ENCODE measurements around the genes GPN2, AHDC1 and SMPDL3B.

GRCh38 chr1:26564651-26565417 lies 35.3 kb downstream of the RPS6KA1 start:
- PRO-cap = no peak
- RAMPAGE, long total RNA, 4 experiments = no peak in any of the 4 experiments

GRCh38 chr1:26619295-26619667 lies 76.5 kb upstream of the ARID1A start:
- PRO-cap = no peak
- RAMPAGE, long total RNA, 4 experiments = no peak in any of the 4 experiments

DNA sequence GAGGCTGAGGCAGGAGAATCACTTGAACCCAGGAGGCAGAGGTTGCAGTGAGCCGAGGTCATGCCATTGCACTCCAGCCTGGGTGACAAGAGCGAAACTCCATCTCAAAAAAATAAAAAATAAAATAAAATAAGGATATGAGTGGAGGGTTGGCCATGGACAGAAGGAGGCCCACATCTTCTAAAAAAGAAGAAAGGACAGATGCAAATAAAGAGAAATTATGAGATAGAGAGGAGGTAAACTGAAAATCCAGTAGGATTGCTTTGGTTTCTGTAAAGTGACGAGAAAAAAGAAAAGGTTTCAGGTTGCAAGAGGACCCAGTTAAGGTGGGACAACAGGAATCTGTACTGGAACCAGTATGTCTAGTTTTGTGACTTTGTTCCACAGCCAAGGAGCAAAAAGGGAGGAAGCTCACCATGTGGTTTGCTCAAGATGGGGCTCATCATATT lies 1.9 kb upstream of the ZDHHC18 start:
- PRO-cap = no peak
- RAMPAGE, long total RNA, 4 experiments = no peak in any of the 4 experiments

DNA sequence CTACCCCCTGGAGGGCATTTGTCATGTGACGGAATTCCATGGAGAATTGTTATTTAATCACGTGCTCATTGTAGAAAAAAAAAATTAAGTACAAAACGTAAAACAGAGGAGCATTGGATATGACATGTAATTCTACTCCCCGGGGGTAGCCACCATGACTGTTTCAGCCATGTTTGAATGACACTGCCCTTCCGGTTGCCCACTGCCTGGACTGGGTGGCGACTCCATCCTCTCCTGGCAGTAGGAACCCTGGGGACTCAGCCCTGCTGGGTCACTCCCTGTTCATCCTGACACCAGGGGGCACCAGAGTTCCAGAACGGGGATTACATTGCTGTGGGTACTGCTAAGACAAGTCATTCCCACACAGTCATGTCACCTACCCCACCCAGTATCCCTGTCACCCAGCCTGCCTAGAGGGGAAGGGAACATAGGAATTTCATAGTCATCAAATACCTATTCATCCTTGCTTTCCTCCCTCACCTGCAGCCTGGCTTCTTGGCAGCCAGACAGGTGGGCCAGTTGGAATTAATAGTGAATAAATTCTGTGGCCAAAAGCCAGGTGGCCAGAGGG lies 9.9 kb upstream of the SFN start:
- PRO-cap = no peak
- RAMPAGE, long total RNA, 4 experiments = no peak in any of the 4 experiments

DNA sequence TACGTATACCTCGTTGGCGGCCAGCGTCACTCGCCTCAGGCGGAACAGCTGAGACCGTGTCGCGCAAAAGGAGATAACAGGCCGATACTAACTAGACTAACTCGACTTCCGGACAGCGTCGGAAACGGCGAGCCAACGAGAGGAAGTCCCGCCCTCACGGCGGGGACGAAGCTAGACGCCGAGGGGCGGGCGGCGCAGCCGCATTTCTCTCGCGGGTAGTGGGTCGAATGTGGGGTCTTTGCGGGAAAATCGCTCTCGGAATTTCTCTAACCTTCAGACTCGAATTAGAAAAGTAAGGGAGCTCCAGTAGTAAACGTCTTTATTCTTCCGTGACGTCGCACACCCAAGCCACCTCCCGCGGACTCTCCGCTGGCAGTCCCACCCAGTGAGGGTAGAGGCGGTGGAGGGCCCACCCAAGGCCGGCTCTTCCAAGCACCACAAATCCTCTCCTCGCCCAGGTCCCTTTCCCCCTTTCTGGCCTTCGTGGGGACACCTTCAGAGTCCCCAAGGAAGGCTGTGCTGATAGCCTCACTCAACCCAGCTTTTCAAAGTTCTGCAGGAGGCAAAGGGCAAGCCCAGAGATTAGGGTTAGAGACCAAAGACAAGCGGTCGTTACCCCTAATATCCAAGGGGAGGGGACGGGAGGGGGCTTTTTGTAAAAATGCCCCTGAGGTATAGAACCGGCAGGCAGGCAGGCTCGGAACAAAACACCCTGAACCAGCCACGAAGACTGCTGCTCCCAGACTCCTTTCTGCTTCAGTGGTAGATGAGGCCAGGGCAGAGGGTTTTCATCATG lies at the start of gene GPN2:
TSS of gene GPN2 (minus strand) at position 98 of the 796 bp plus-strand sequence.
- PRO-cap = bidirectional peak, plus-strand start at position 174 of the sequence, minus-strand start at position 102 of the sequence
- RAMPAGE, long total RNA, 4 experiments = start-site peak on the minus strand in 4 of 4 experiments, centred at positions 60 to 67 of the sequence, 12 to 35 reads per replicate

GRCh38 chr1:26894128-26894614 lies 4.1 kb upstream of the GPN2 start:
- PRO-cap = no peak
- RAMPAGE, long total RNA, 4 experiments = no peak in any of the 4 experiments

DNA sequence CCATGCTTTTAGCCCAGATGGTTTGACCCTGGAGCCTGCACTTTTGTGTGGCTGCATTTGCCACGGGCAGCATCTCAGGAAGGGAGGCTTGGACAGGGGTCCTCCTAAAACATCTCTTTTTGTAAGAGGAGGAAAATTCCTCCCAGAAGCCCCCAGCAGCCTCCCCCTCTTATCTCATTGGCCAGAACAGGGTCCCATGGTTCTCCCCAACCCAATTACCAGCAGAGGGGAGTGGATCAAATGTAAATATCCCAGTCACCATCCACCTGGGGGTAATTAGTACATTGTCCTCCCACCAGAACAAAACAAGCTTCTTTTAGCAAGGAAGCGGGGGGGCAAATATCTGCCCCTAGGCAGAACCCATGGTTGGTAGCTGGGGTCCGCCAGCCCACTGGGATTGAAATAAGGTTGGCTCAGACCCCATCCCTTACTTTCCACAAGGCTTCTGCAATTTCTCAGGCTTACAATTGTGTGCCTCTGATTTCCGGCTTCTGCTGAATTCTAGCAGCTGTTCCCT lies 44.8 kb upstream of the TENT5B start:
- PRO-cap = no peak
- RAMPAGE, long total RNA, 4 experiments = no peak in any of the 4 experiments

DNA sequence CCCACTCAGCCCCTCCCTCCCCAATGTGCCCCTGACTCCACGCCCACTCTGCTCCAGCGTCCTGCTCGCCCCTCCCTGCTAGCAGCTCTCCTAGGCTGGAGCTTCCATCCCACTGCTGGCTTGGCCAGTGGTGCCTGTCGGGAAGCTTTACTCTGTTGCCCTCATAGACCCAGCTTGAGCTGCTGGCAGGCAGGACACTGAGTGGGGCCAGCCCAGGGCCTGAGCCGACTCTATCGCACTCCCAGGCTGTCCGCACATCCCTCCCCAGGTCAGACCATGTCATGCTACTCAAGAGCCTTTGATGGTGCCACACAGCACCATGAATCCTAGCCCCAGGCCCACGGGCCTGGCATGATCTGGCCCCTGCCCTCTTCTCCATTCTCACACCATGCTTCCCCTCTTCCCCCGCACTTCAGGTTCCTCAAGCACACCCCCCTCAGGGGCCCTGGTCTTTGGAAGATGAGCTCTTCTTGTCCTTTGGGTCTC lies 17.1 kb downstream of the SLC9A1 start:
- PRO-cap = no peak
- RAMPAGE, long total RNA, 4 experiments = no peak in any of the 4 experiments

- PRO-cap = no peak
- RAMPAGE, long total RNA, 4 experiments = start-site peak on the minus strand in 1 of 4 experiments, at chr1:27146252-27146619 at its widest, 12 reads per replicate
Observed at GRCh38 chr1:27146086-27146708, 8.7 kb downstream of the SLC9A1 start.

- PRO-cap = no peak
- RAMPAGE, long total RNA, 4 experiments = no peak in any of the 4 experiments
Observed at GRCh38 chr1:27342902-27343817, 1.3 kb downstream of the SYTL1 start.

- PRO-cap = bidirectional peak, plus-strand start at chr1:27391797, minus-strand start at chr1:27391639
- RAMPAGE, long total RNA, 4 experiments = no peak in any of the 4 experiments
Observed at GRCh38 chr1:27391144-27391962, 1.1 kb upstream of the GPR3 start.

DNA sequence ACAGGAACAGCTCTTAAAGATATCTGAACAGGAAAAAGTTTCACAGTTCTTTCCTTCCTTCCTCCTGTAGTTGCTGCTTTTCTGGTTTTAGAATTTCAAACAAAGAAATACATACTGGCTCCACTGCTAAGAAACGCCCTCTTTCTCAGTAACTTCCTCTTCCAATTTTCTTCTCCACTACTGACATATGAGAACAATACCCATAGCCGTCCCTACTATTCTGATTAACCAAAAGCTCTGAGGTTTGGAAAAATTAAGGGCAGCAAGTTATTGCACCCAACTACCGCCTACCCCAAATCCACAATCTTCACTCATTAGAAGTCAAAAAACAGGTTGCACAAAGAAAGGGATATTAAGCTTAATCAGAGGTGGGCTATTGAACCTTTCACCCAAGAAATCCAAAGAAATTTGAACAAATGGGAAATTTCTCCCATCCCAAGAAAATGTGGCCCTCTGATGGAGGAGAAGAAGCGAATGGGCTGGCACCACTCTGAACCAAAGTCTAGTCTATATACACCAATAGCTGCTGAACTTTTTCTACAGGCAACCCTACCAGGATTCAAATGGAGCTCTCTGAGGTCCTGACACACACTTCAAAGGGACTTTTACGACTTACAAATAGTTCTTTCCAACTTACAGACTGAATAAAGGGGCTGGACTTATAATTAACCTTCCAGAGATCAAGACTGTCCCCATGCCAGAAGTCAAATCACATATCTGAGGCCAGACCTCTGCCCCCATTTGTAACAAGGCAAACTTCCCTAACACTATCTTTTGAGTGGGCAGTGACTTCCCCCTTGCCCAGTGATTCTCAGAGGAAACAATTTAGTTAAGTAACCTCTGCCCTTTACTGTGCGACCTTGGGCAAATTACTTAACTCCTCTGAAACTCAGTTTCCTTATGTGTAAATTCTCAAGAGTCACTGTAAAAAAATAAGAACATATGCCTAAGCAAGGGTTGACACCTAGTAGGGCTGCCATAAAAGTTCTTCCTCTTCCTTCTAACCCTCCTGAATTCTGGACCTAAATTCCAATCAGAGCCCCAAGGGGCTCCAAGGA lies 1.6 kb downstream of the WASF2 start:
- PRO-cap = no peak
- RAMPAGE, long total RNA, 4 experiments = no peak in any of the 4 experiments

GRCh38 chr1:27528806-27529696 lies 39.1 kb upstream of the WASF2 start:
- PRO-cap = no peak
- RAMPAGE, long total RNA, 4 experiments = no peak in any of the 4 experiments

GRCh38 chr1:27534234-27534997 lies 44.4 kb upstream of the WASF2 start:
- PRO-cap = no peak
- RAMPAGE, long total RNA, 4 experiments = no peak in any of the 4 experiments

- PRO-cap = bidirectional peak, plus-strand start at chr1:27557493, minus-strand start at chr1:27557375; unidirectional peak, plus-strand start at chr1:27558124
- RAMPAGE, long total RNA, 4 experiments = no peak in any of the 4 experiments
Observed at GRCh38 chr1:27556954-27558464, 46.4 kb downstream of the AHDC1 start.

- PRO-cap = bidirectional peak, plus-strand start at chr1:27604242, minus-strand start at chr1:27604144
- RAMPAGE, long total RNA, 4 experiments = start-site peak on the minus strand in 4 of 4 experiments, at chr1:27604046-27604214 at its widest, 15 to 80 reads per replicate
Observed at GRCh38 chr1:27603347-27604640, at the start of gene AHDC1. TSS of gene AHDC1 (minus strand) at chr1:27604144.

GRCh38 chr1:27609162-27610118 lies 5.5 kb upstream of the AHDC1 start:
- PRO-cap = no peak
- RAMPAGE, long total RNA, 4 experiments = no peak in any of the 4 experiments

- PRO-cap = no peak
- RAMPAGE, long total RNA, 4 experiments = no peak in any of the 4 experiments
Observed at GRCh38 chr1:27614352-27614641, 10.4 kb upstream of the AHDC1 start.

- PRO-cap = unidirectional peak, plus-strand start at chr1:27858575
- RAMPAGE, long total RNA, 4 experiments = no peak in any of the 4 experiments
Observed at GRCh38 chr1:27858101-27858835, 14.1 kb upstream of the THEMIS2 start.

DNA sequence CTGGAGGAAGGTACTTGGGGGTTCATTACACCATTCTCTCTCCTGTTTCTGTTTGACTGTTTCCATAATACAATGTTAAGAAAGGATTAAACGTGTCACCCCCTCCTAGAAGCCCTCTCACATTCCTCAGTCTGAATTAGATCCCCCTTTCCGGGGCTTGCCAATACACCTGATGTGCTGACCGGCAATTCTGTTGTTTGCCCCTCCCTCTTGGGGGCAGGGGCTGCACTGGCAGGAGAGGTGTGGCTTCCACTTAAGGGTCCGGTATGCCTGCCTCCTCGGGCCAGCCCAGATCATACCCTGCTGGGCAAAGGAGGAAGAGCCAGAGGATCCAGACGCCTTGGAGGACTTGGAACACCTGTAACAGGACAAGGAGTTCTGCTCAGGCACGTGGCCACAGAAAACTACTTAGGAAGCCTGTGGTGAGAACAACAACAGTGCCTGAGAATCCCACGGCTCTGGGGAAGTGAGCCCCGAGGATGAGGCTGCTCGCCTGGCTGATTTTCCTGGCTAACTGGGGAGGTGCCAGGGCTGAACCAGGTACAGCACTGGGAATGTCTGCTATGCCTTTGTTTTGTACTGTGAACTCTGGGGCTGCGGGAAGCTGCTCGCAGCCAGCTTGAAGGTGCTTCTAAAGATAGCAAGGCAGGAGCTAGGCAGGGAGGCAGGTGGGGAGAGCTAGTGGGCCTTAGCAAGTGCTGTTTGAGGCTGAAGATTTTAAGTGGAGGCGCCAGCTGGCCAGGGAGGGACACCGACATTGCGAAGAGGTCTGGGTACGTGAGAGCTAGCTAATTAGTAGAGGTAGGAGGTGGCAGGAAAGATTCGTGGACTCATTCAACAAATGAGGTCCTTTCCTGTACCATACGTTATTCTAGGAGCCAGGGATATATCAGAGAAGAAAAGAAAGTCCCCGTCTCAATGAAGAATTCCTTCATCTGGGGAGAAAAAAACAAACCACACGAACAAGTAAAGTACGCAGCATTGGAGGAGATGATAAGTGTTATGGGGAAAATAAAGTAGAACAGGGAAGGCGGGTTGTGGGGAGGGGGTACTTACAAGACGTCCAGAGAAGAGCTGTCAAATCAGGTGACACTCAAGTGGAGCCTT lies at the start of gene SMPDL3B:
TSS of gene SMPDL3B (plus strand) at position 296 of the 1,107 bp plus-strand sequence.
- PRO-cap = unidirectional peak, plus-strand start at position 325 of the sequence; unidirectional peak, plus-strand start at position 437 of the sequence; bidirectional peak, plus-strand start at position 584 of the sequence, minus-strand start at position 508 of the sequence
- RAMPAGE, long total RNA, 4 experiments = start-site peak on the plus strand in 2 of 4 experiments, centred at positions 331 to 334 of the sequence, 59 to 72 reads per replicate

Data from Peyer's patch (tissue), 4 donors.